Karpas-422 (cell line): Measurements from ENCODE around the genes PRR5L and RAG1.

- PRO-cap: no peak
- RAMPAGE, long total RNA: no peak
These were observed 23.7 kb downstream of the CD44 start for GRCh38 chr11:35162624-35163198.

DNA sequence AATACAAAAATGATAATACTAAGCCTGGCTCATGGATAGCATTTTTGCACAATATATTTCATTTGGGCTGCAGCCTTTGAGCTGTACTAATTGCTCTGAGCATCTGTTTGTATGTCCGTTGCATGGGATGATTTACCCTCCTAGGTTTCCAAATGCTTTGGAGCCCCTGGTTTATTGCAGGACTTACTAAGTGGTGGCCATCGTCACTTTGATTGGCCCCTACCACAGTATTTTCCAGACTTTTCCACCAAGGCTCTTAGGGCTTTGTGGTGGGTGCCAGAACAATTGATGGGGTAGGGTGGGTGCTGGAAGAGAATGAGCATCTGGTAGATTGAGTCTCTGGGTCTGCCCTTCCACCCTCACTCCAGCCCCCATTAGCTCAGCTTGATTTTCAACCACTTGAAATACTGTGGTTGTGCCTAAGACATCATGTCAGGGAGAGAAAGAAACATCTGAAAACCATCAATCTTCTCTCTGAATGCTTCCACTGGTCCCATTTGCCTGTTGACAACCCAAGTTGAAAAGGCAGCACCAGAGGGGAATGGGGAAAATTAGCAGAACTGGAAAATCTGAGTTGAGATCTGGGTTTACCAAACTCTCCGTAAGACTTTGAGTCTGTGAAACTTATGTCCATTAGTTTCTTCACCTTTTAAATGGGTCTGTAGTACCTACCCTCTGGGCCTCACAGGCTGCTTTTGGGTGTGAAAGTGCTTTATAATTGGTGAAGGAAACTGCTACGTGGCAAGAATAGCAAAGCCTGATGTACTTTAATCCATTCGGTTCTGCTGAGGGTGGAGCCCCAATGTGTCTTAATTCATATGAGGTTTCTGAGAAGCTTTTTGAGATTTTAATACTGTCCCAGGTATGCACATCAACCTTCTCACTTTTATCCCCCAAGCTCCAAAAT, 26.1 kb downstream of the CD44 start:
- PRO-cap: no peak
- RAMPAGE, long total RNA: no peak

DNA sequence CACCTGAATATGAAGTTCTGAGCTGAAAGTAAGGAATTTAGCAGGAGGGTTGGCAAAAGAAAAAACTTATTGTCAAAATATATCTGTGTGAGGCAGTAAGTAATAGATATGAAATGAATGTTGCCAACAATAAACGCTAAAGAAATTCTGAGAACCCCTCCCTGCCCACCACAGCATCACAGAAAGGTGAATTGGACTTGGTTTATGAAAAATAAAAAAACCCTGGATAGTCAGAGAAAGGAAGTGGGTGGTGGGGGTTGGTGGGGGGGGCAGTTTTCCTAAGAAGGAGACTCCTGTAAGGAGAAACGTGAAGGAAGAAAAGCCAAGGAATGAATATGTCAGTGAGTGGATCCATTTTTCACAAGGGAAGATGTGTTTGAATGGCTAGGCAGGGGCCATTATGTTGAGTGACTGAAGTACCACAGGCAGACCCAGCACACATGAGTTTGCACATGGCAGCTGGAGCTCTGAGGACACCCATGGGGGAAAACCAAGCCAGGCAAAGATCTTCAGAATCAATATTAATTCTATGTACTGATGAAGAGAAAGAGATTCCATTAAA, 67.5 kb downstream of the CD44 start:
- PRO-cap: no peak
- RAMPAGE, long total RNA: no peak

DNA sequence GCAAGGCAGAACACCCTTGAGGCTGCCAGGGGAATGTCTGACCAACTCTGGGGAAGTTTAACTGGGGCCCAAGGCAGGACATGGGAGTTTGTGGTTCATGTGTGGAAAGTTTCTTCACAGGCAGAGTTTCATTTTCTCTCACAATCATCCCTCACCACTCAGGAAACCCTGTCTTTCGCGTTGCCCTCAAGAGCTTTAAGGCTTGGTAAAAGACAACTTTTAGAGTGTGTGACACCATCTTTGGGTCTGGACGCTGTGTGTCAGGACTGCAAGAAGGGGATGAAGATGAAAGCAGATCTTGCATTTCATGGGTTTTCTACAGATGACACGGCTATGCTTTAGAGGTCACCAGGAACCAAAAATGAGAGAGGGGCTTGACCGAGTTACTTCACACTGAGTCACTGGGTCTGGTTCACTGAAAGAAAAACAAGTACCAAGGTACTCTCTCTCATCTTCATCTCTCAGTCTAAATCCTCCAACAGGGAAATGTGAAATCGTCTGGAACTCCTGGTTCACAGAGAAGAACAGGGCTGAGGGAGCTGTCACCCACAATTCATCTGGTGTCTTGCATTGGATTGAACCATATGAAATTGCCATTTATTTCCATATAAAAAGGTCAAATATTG, 133.6 kb downstream of the CD44 start:
- PRO-cap: no peak
- RAMPAGE, long total RNA: no peak

DNA sequence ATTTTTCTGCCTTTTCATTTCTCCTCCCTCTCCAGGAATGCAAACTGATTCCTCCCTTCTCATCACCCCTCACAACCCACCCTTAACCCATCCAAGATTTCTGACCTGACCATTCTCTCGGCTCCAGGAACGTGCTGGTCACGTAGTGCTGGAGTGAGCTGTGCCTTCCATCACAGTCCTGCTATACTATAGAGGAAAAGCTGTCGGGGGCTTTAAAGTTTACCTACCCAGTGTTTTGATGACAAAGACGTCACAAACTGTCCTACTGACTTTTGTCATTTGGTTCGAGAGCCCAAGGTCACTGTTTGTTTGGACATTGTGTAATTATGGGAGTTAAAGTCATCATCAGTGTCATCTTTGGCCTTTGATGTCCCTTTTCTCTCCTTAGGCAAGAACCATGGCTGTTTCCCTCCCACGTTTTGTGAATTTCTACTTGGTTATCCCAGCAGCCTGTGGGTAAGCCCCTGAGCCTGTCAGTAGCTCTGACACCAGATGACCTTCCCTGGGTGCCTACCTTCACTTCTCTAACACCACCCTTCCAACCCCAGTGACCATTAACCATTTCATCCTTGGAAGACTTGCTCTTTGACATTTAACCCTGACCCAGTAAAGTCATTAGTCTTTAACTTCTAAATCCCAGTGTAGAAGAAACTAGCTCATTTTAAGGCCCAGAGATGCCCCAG, 59.3 kb downstream of the SLC1A2 start:
- PRO-cap: no peak
- RAMPAGE, long total RNA: no peak

DNA sequence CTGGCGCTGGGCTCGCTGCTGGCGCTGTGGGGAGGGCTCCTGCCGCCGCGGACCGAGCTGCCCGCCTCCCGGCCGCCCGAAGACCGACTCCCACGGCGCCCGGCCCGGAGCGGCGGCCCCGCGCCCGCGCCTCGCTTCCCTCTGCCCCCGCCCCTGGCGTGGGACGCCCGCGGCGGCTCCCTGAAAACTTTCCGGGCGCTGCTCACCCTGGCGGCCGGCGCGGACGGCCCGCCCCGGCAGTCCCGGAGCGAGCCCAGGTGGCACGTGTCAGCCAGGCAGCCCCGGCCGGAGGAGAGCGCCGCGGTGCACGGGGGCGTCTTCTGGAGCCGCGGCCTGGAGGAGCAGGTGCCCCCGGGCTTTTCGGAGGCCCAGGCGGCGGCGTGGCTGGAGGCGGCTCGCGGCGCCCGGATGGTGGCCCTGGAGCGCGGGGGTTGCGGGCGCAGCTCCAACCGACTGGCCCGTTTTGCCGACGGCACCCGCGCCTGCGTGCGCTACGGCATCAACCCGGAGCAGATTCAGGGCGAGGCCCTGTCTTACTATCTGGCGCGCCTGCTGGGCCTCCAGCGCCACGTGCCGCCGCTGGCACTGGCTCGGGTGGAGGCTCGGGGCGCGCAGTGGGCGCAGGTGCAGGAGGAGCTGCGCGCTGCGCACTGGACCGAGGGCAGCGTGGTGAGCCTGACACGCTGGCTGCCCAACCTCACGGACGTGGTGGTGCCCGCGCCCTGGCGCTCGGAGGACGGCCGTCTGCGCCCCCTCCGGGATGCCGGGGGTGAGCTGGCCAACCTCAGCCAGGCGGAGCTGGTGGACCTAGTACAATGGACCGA, 637 bp downstream of the FJX1 start:
- PRO-cap: no peak
- RAMPAGE, long total RNA: no peak

DNA sequence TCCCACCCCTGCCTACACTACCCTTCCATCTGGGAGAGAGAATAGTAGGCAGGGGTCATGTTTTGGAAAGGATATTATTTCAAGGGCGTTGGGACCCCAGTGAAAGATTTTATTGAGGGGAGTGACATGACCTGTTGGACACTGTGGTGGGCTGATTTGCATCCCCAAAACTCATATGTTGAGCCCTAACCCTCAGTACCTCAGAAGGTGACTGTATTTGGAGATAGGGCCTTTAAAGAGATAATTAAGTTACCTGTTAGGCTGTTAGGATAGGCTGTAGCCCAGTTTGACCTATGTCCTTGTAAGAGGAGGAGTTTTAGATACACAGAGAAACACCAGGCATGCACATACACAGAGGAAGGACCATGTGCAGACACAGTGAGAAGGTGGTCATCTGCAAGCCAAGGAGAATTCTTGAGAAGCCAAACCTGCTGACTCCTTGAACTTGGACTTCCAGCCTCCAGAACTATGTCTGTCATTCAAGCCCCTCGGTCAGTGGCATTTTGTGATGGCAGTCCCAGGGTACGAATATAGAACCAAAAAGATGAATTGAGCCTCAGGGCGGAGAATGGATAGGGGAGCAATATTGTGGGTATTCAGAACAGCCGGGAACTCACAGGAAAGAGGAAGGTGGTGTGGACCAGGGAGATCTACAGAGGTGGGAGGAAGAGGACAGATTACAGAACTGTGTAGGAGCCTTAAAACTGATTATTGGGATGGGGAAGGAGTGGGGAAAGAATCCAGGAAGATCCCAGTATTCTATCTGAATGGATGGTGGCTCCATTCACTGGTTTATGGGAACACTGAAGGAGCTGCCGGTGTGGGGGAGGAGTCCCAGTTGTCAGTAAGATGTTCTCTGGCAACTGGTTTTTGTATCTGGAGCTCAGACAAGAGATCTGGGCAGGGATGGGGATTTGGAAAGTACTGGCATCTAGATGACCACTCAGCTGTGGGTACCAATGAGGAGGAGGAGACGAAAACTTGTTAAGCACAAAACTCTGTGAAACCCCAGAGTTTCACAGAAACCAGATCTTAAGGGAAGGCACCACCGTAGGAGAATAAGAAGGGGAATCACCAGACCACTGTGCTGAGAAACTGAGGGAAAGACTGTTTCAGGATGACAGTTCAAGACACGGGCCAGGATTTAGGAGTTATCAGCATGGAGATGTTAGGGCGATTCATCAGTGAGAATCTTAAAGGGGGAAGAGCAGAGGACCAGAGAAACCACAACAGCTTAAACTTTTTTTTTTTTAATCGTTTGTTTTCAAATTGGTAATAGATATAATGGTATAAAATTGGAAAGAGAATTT, 27.8 kb downstream of the LDLRAD3 start:
- PRO-cap: no peak
- RAMPAGE, long total RNA: no peak

GRCh38 chr11:36007277-36007716, 63.4 kb downstream of the LDLRAD3 start:
- PRO-cap: no peak
- RAMPAGE, long total RNA: no peak

- PRO-cap: no peak
- RAMPAGE, long total RNA: no peak
These were observed 62.1 kb downstream of the COMMD9 start for GRCh38 chr11:36227102-36227515.

DNA sequence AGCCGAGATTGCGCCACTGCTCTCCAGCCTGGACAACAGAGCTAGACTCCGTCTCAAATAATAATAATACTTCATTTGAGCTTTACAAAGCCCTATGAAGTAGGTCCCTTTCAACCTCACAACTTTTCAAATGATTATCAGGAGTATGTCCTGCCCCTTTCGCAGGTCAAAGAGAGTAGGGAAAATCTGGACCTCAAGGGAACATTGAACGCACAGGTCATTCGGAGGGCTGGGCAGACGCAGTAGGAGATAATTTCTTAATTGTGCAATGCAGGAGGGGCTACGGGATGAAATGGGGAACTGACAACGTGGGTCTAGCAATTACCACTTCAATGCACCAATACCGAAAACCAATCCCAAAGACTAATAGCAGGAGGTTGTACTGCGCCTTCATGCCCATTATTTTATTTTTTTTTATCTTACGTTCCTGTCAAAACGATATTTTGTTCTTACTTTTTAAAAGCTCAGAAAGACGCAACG, 439 bp downstream of the COMMD9 start:
- PRO-cap: no peak
- RAMPAGE, long total RNA: no peak

DNA sequence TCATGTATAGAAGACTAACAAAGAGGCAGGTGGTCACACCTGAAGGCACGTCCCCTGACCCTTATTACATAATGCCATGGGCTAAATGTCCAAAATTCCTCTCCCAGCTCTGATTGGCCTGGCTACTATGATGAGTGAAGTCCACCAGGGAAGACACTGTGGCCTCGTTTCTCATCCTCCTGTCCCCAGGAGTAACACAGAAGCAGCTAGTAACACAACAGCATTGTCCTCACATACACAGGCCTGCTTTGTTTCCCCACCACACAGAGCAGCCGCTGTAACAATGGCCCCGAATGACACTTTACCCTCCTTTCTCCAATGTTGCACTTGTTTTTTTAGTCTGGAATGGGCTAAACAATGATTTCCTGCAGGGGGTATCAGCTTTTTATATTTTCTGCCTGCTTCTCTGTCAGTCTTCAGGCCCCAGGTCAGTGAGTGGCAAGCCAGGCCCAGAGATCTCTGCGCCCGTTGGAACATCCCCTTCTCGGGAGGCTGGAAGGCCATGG, at the start of gene PRR5L:
Gene PRR5L, plus strand, starts transcription at position 412 of the 506 bp plus-strand sequence.
- PRO-cap: no peak
- RAMPAGE, long total RNA: no peak

DNA sequence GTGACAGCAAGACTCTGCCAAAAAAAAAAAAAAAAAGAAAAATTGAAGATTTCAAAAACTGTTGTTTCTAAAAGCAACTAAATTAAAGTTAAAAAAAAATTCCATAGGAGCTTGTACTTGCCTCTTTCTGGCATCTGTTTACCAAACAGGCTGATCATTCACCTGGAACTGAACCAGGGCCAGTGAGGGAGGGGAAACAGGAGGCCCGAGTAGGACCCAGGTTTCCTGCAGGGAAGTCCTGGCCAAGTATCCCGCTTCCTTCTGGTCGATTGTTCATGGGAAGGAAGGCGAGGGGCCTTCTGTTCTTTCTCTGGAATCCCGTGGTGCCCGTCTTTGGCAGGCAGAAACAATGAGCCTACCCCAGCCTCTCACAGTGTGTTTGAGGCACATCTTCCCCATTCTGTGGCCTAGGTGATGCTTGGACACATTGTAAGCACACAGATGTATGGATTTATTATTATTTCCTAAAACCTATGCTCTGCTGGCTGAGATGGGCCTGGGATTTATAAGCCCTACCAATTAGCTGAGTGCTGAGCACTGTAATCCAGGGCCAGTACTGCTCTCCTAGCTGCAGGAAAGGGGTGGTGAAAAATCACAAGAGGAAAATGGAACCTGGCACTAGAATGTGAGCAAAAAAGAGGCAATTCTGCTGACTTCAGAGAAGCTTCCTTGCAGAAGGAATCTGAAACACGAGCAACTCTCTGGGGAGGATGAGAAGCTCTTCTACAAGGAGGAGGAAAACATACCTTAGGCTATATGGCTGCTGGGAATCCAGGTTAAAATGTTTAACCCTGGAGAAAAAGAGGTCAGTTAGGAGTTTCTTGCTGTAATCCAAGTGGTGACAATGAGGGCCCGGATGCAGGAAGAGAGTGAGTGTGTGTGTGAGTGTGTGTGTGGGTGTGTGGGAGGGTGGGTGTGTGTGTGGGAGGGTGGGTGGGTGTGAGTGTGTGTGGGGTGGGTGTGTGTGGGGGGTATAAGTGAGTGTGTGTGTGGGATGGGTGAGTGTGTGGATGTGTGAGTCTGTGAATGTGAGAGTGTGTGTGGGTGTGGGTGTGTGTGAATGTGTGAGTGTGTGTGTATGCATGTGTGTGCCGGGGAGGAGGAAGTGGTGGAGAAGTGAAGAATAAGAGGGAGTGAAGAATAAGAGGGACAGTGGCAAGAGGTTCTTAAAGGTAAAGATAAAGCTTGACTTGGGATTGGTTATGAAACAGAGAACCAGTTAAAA, 53.6 kb downstream of the PRR5L start:
- PRO-cap: no peak
- RAMPAGE, long total RNA: no peak

DNA sequence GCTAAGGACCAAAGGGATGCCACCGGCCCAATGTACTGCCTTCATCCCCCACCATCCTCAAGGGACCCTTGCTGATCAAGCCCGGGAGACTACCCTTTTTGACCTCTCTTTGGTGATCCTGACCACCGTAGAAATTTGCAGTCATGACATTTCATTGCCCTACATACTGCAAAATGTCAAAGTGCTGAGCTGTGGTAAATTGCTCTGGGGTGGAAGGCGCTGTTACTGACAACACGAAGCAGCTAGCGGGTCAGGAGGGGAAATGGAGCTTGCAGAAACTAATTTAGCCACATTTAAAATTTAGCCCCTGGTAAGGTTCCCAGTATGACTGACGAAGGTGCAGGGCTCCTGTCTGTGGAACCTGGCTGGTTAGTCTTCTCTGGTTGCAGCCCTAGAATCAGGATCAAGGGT, 81.9 kb downstream of the PRR5L start:
- PRO-cap: no peak
- RAMPAGE, long total RNA: no peak

DNA sequence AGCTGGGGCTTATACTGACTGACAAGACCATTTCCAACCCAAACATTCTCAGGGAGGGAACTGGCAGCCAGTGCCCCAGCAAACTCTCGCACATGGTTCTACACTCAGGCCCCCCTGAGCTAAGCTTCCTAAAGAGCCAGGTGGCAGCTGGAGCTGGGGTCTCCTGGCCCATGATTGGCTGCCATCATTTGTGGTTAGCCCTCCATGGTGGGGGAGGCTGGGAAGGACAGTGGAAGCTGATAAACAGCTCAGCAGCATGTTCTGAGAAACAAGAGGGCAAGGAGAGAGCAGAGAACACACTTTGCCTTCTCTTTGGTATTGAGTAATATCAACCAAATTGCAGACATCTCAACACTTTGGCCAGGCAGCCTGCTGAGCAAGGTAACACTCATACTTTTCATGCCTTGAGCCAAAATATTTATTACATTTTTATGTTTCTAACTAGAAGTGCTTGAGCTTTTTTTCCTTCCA, at the start of gene RAG1:
Gene RAG1, plus strand, starts transcription at position 266 of the 471 bp plus-strand sequence.
- PRO-cap: no peak
- RAMPAGE, long total RNA: no peak

DNA sequence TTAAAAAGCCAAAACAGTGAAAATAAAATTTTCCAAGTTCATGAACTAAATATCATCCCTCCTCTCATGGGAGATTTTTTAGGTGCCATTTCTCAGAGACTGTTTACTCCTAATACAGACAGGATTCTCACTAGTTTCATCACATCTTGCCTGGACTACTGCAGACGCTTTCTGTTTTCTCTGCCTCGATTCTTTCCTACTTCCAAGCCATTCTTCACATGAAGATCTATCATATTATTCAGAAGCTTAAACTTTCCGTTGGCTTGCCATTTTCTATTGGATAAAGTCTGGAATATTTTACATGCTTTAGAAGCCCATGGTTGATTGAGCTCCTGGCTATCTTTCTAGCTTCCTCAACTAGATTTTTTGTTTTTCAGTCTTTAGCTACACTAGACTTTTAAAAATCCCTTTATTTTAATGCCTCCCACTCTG, 1226.8 kb downstream of the LRRC4C start:
- PRO-cap: no peak
- RAMPAGE, long total RNA: no peak

DNA sequence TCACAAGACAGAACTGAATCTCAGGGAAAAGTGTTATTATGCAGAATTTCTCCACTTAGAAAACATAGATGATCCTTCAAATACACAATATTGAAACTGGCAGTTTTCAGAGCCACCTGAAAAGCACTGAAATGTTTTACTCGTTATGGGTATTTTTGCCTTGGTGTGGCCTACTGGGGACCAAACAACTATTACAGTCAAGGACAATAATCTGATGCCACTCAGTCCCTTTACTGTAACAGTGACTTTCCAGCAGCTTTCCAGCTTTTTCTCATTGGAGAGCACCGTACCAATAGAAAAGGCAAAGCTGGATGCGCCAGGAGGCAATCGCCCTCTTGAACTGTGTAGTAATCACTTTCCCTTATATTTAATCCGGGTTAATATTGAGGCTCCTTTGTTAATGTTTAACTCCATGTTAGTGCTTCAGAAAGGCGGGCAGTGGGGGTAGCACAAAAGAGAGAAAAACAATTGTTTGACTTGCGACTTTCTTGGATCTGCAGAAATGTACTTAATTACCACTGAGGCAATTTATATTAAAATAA, 81.8 kb downstream of the LRRC4C start:
- PRO-cap: no peak
- RAMPAGE, long total RNA: no peak

DNA sequence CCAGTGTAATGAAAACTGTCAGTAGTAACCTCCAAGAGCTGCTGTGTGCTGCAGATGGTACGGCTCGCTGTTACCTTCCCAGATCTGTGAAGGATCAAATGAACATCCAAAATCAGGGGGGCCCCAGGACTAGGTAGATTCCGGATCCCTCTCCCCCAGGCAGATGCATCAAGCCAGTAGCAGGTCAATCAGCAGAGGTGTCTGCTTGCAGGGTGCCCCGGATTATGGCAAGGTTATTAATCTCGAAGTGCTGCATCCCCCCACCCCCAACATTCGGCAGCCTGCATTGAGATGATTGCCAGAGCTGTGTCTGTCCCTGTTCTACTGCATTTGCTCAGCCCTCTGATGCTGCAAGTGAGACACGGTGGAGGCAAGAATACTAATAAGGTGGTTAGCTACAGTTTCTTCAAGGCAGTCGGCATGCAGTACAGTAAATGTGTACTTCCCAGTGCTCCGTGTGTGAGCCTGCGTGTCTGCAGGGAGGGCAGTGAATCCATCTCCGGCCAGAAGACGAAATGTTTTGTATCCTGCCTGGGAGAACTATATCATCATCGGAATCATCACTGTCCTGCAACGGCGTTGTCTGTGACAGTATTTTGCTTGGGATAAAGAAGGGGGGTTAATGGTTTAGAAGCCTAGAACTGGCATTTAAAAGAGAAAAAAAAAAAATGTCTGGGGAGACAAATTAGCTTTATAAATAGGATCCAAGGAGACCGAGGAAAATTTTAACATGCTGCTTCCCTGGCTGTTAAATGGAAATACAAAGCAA, 619 bp upstream of the LRRC4C start:
- PRO-cap: no peak
- RAMPAGE, long total RNA: no peak

DNA sequence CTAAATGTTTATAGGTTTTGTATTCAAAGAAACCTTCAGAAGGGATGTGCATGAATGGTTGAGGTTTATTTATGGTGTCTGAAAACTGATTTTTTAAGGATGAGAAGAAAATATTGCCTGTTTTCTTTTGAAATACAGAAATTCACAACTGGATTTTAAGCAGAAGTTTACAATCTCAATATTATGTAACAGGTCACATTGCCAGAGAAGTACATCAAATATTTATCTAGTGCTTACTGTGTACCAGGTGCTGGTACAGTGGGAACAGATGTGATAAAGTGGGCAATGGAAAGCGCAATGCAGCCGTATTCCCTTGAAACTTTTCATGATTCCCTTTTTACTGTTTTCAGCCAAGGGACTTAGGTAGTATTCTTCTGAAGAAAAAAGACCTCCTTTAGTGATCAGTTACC, 49.5 kb downstream of the TTC17 start:
- PRO-cap: no peak
- RAMPAGE, long total RNA: no peak

DNA sequence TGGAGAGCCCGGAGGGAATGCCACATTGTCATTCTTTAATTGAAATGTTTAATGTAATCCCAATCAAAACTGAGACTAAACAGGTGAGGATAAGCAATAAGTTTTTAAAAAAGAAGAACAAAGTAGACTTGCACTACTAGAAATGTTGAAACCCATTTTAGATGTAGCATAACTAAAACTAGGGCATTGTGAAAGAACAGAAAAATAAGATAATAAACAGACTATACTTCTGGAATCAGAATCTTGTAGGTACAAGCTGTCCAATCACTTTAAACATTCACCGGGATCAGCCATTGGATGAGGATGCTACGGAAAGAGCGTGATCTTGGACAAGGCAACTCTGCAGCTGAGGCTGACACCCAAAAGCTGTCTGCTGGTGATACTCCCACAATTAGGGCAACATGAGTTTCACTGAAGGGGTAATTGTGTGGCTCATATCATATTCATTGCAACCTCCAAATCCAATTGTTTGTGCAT, 86.3 kb upstream of the ALKBH3 start:
- PRO-cap: no peak
- RAMPAGE, long total RNA: no peak

DNA sequence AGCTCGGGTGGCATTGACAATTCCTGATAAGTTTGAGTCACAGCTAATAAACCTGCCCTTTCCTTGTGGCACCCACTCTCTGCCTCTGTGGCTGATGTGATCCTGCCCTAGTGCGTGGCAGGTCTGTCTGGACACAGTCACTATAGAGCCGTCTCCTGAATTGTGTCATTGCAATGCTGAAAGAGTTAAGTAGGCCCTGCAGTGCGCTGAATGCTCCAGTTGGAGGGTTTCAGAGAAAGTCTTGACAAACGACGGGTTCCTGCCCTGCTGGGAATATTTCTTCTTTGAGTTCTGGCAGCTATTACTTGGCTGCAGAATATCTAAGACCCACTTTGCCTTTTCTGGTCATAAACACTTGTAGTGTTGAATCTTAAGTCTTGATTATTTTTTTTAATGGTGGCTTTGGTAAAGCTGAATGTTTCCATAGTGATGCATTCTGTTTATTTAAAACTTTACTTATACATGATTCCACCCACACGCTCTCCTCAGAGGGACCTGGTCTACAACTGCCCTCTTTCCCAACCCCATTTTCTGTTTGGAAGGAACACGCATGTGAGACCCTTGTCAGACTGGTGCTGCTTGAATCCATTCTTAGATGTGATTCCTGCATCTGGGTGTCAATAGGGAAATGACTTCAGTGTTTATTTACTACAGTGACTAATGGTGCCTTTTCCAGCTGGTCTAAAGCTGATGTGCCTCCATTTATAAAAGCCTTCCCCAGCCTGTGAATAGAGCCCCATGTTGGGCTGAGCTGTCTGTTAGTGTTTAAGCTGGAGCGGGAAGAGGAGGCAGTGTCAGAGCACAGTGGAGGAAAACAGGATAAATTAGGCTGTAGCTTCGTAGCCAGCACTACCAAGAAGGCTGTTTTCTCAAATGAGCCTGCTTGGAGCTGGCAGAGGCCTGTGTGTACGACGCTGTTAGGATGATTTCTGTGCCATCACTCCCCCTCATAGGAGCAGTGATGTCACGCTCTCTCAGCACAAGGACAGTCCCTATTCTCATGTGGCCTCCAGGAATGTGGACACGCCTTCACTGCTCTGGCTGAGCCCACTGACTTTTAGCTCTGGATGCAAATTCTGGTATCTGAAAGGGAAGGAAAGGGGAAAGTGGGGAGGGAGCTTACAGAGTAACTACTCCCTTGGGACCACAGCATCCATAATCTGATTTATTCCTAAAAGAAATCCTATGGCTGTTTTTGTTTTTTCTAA, 19.0 kb upstream of the C11orf96 start:
- PRO-cap: no peak
- RAMPAGE, long total RNA: no peak